Metanephros (tissue), 2 donors: ENCODE measurements around the genes ETFB, CLDND2 and SIGLEC6.

- RAMPAGE, long total RNA: no peak
Measured at GRCh38 chr19:50489336-50490062, 12.9 kb upstream of the GARIN5A start.

DNA sequence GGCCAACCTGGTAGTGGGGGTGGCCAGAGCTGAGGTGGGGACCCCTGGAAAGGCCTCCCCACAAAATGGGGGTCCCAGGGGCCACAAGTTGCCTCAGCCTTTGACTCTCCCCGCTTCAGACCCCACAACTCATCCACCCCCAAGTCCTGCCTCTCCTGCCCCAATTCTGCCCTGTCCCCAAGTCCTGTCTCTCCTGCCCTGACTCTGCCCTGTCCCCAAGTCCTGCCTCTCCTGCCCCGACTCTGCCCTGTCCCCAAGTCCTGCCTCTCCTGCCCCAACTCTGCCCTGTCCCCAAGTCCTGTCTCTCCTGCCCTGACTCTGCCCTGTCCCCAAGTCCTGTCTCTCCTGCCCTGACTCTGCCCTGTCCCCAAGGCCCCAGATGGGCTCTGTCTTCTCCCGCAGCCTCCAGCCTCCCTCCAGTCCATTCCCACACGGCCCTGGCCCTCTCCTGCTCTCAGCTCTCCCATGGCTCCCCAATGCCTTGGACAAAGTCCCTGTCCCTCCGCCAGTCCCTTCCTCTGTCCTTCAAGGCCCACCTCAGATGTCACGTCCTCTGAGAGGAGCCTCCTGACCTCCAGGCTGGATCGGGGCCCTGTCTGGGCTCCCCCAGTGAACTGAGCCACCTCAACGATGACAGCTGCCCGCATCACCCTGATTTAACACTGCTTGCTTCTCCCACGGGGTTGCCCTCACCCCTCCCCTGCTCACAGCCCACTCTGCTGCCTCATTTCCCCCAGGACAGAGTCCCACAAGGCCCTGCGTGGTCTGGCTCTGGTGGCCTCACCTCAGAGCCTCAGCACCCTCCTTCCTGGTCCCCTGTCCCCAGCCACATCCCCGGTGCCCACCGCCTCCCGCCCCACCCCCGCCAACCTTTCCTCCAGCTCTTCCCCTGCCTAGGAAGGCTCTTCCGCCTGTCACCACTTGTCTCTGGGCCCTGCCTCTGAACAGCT, 3.0 kb downstream of the JOSD2 start:
- RAMPAGE, long total RNA: no peak

GRCh38 chr19:50513105-50513705, 508 bp downstream of the ASPDH start:
- RAMPAGE, long total RNA: no peak

GRCh38 chr19:50724968-50726155, 2.2 kb downstream of the CLEC11A start:
- RAMPAGE, long total RNA: no peak

GRCh38 chr19:50791231-50791745, 1.1 kb downstream of the ACP4 start:
- RAMPAGE, long total RNA: no peak

DNA sequence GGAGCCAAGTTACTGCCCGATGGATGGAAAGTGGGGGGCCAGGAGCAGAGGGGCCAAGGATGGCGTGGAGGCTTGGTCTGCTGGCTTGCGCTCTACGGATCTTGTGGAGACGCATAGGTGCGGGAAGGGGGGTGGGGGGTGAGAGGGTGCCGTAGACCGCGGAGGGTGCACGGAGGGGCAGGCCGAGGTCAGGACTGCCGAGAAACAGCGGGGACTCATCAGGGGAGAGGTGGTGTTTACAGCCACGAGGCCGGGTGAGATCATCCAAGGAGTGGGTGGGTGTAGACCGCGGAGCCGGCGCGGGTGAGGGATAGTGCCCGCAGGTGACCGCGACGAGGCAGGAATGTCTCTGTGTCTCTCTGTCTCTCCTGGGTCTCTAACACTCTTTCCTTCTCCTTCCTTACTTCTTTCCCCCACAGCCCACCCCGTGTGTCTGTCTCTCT, 1.5 kb upstream of the KLK4 start:
- RAMPAGE, long total RNA: no peak

DNA sequence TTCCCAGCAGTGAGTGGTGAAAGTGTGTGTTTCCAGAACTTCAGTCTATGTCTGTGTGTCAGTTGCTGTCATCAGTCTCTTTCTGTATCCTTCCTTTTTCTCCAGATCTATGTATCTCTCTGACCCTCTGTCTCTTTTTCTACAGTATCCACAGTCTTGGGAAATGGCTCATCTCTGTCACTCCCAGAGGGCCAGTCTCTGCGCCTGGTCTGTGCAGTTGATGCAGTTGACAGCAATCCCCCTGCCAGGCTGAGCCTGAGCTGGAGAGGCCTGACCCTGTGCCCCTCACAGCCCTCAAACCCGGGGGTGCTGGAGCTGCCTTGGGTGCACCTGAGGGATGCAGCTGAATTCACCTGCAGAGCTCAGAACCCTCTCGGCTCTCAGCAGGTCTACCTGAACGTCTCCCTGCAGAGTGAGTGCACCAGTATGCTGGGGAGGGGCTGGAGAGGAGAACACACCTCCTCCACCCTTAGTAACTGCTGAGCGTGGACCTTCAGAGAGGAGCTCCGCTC, 2.2 kb downstream of the SIGLEC9 start:
- RAMPAGE, long total RNA: no peak

- RAMPAGE, long total RNA: no peak
Measured at GRCh38 chr19:51338646-51339488, 3.1 kb downstream of the VSIG10L start.

- RAMPAGE, long total RNA: start-site peak on the minus strand at chr19:51339748-51339794, 16 and 6 reads in 2 replicates
Measured at GRCh38 chr19:51339489-51340700, 2.0 kb downstream of the VSIG10L start.

DNA sequence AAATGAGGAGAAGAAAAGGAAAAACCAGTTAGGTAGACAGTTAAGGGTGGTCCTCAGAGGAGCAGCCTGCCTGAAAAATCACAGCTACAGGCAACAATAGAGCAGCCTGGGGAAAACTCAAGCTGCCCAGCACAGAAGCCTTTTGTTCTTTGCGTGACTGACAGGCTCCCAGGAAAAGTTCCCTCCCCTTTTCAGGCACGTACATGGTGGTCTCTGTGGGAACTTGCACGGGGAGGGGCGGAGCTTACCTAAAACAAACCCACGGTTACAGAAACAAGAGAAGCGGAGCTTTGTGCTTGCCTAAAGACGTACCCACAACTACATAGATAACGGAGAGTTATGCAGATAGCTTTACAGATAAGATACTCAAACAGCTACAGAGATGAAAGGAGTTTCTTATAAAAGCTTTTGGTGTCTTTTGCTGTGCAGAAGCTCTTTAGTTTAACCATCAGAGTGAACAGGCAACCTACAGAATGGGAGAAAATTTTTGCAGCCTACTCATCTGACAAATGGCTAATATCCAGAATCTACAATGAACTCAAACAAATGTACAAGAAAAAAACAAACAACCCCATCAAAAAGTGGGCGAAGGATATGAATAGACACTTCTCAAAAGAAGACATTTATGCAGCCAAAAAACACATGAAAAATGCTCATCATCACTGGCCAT, 11.4 kb downstream of the ETFB start:
- RAMPAGE, long total RNA: no peak

- RAMPAGE, long total RNA: no peak
Measured at GRCh38 chr19:51363674-51364022, 2.5 kb downstream of the ETFB start.

- RAMPAGE, long total RNA: no peak
Measured at GRCh38 chr19:51366012-51366216, 274 bp downstream of the ETFB start.

DNA sequence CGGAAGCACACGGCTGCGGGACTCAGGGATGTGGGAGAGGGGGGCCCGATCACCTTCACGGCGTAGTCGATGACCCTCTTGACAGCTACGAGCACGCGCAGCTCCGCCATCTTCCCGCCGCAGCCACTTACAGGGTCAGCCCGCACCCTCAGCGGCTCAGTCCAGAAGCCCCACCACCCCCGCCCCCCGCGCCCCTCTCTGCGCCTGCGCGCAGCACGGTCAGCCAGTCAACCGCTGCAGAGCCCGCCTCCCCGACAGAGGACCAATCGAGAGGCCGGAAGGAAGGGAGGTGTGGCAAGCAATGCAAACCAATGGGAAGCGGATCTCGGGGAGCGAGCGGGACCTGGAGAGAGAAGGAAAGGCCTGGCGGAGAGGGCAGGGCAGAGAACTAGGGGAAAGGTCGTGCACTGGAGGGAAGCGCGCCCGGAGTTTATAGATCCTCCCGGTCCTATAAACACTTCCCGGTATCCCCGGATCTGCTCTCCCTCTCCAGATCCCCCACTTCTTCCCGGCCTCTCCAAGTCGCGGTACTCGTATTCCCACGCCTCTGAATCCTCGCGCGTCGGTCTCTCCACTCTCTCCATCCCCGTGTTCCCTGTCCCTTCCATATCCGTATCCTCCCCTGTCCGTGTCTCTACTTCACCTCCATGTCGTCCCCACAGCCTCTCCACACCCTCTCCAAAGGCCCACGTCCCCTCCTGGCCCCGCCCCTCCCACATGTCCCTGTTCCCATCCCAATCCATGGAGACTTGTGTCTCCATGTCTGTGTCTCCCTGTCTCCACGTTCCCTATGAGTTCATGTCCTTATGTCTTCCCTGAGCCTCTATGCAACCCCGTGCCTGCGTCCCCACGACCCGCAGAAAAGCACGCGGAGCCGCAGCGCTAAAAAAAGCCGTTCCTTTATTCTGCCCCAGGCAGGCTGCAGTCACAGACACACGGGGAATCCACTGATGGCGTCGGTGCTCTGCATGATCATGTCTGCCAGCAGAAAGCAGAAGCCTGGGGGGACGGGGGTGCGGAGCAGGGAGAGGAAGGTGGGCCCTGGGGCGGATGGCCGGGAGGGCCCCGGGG, at the start of gene ETFB:
ETFB (minus strand) TSS at position 172 of the 1,071 bp plus-strand sequence.
- RAMPAGE, long total RNA: start-site peak on the minus strand centred at position 150 of the sequence, 51 bp wide, 1,431 and 331 reads in 2 replicates

GRCh38 chr19:51368256-51368587, 581 bp downstream of the CLDND2 start:
- RAMPAGE, long total RNA: no peak

DNA sequence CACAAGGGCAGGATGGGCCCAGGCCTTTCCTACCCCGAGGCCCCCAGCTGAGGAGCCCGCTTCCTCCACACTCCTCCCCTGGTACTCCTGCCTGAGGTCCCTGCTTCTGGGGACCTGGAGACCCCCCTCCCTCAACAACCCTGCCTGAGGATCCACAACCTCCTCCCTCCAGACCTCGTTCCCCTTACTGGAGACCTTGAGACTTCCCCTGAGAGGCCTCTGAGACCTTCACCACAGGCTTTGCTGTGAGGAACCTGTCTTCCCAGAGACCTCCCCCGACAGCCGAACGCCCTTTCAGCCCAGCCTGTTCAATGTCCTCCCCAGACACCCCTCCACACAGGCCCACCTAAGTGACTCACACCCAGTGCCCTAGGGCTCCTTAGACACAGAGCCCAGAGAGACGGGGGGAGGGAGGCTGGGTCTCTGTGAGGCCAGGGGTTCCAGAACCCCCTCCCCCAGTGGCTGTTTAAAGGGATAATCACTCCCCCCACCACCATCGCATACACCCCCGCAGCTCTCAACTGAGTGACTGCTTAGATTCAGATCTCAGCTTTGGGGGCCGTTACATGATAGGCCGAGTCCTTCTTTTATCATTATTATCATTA, at the start of gene CLDND2:
CLDND2 (minus strand) TSS at position 402 of the 605 bp plus-strand sequence.
- RAMPAGE, long total RNA: no peak

- RAMPAGE, long total RNA: no peak
Measured at GRCh38 chr19:51531365-51532140, at the start of gene SIGLEC6. SIGLEC6 (minus strand) TSS chr19:51531670.

DNA sequence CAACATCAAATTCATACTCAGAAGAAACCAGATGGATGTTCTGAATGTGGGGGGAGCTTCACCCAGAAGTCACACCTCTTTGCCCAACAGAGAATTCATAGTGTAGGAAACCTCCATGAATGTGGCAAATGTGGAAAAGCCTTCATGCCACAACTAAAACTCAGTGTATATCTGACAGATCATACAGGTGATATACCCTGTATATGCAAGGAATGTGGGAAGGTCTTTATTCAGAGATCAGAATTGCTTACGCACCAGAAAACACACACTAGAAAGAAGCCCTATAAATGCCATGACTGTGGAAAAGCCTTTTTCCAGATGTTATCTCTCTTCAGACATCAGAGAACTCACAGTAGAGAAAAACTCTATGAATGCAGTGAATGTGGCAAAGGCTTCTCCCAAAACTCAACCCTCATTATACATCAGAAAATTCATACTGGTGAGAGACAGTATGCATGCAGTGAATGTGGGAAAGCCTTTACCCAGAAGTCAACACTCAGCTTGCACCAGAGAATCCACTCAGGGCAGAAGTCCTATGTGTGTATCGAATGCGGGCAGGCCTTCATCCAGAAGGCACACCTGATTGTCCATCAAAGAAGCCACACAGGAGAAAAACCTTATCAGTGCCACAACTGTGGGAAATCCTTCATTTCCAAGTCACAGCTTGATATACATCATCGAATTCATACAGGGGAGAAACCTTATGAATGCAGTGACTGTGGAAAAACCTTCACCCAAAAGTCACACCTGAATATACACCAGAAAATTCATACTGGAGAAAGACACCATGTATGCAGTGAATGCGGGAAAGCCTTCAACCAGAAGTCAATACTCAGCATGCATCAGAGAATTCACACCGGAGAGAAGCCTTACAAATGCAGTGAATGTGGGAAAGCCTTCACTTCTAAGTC, 16.3 kb downstream of the ZNF175 start:
- RAMPAGE, long total RNA: no peak

- RAMPAGE, long total RNA: no peak
Measured at GRCh38 chr19:51593361-51593779, 22.3 kb downstream of the ZNF175 start.

- RAMPAGE, long total RNA: no peak
Measured at GRCh38 chr19:51689647-51690003, 3.5 kb upstream of the SPACA6 start.

DNA sequence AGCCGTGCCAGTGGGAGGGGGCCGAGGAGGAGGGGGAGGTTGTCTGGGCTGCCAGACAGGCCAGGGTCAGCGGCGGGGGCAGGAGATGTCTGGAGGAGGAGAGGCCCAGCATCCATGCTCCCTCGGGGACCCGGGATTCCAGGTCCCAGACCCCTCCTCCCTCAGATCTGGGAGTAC, 3.2 kb upstream of the SPACA6 start:
- RAMPAGE, long total RNA: no peak